Left cardiac atrium (tissue), 1 donor: ENCODE data around the genes DYNC2H1, DDI1, MSANTD4 and NPAT.

DNA sequence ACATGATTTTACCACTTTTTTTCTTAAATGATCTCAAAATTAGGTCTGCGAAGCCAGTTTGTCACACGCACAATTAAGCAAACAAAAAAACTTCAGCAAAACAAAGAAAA lies 1.4 kb downstream of the TMEM123 start:
- PRO-cap = no peak

GRCh38 chr11:102607041-102607617 lies 18.0 kb downstream of the MMP20 start:
- PRO-cap = no peak

DNA sequence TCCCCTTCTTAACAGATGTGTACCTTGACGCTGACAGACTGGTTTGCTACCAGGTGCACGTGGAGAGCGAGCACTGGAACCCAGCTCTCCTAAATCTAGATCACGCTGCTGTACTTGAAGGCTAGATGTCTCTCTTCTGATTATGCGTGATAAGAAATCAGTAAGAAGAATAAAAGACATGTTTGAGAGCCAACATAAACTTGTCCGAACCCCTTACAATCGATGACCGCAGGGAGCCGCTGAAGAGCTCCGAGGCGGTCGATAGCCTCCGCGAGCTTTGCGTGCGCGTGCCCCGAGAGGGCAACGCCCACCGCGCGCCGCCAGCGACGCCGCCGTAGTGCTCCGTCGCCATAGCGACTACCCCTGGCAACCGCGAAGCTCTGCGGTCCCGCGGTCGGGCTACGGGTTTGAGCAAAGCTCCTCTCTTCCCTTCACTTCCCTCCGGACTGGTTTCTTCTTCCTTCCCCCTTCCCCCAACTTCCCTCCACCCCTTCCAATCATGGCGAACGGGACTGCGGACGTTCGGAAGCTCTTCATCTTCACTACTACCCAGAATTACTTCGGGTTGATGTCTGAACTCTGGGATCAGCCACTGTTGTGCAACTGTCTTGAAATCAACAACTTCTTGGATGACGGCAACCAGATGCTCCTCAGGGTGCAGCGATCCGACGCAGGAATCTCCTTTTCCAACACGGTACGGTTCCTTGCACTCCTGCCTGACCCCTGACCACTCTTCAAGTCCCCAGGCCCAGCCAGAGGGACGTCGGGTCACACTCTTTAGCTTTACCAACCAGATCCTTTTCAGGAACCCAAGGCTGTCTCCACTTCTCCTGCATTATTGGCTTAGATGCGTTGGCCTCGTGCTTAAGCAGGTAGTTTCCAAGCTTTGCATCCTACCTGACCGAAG lies at the start of gene DYNC2H1:
Gene DYNC2H1, plus strand, starts transcription at position 351 of the 907 bp plus-strand sequence.
- PRO-cap = bidirectional peak, plus-strand start at position 385 of the sequence, minus-strand start at position 225 of the sequence

DNA sequence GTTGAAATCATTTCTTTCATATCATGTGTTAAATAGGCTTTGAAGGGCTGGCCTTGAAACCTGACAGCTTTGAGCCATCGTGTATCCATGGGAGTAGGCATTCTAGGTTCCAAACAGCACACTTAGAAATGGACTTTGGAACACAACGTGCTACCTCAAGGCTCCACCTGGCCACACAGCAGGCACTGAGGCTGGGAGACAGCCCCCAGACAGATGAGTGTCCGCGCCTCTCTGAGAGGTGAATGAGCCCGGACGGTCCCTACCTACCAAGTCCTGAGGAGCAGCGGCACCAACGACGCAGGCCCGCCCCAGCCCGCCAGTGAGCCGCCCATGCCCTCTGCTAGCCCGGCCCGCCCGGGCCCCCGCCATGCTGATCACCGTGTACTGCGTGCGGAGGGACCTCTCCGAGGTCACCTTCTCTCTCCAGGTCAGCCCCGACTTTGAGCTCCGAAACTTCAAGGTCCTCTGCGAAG lies at the start of gene DDI1:
Gene DDI1, plus strand, starts transcription at position 185 of the 473 bp plus-strand sequence.
- PRO-cap = no peak

- PRO-cap = no peak
Measured at GRCh38 chr11:105142092-105142500, 2.5 kb upstream of the CARD18 start.

DNA sequence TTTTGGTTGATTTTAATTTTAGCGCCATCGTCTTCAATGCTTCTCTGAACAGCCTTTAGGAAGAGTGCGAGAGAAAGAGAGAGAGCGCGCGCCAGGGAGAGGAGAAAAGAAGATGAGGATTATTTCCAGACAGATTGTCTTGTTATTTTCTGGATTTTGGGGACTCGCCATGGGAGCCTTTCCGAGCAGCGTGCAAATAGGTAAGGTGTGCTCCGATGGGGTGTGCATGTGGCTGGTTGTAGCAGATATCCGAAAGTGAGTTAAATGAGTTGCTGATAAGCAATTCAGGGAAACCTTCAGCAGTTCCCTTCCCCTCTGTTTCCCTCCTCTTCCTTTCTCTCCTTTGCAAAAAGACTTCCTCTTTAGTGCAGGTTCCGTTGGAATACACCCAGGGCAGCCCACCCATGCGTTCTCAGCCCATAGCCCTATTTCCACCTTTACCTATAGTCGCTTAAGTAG lies 1.0 kb downstream of the GRIA4 start:
- PRO-cap = no peak

DNA sequence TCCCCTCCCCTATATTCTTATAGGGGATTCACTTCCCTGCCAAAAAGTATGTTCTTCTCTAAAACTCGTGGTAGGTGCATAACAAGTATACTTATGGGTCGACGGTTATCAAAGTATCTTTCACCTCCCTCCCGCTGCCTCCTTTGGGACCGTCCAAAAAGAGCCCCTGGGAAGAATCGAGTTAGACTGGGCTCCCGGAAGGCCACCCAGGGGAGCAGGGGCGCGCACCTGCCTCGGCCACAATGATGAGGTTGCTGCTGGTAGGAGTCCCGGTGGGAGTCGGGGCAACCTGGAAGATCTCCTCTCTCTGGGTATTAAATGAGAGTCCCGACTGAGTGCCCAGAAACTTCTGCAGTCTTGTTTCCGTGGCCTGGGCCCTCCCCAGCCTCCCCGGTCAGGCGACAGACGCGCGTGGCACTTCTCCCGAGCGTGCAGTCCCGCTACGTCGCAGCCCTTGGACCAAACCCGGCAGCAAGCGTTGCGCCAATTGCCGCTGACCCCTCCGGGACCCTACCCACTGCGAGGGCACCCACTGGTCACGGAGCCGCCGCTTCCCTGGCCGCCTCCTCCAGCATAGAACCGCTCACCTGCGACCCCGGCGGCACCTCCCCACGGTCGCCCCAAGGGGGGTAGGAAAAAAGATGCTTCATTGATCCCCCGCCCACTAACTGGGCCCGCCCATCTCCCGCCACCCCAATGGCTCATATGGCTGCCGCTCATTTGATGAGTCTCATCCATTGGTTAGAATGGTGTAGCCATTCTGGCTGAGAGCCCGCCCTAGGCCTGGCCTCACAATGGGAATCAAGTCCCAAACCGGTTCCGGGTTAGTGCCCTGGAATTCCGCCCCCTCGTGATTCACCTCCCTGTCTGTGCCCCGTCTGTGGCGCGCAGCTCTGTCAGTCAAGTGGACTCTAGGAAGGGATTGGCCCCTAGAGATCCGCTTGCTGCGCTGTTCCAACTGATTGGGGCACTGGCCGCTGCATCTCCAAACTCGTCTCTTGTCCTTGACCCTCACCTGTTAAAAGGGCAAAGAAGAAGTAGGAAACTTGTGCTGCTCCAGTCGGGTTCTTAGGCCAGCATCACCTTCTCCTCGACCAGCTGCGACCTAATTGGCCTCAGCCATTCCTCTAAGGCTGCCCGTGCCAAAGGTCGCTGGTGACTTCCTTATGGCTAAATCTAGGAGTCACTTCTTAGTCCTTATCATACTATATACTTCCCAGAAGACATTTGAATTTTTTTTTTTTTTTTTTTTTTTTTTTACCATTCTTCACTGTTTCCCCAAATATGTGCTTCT lies at the start of gene MSANTD4:
Gene MSANTD4, minus strand, starts transcription at position 633 of the 1,294 bp plus-strand sequence.
- PRO-cap = bidirectional peak, plus-strand start at position 949 of the sequence, minus-strand start at position 617 of the sequence

DNA sequence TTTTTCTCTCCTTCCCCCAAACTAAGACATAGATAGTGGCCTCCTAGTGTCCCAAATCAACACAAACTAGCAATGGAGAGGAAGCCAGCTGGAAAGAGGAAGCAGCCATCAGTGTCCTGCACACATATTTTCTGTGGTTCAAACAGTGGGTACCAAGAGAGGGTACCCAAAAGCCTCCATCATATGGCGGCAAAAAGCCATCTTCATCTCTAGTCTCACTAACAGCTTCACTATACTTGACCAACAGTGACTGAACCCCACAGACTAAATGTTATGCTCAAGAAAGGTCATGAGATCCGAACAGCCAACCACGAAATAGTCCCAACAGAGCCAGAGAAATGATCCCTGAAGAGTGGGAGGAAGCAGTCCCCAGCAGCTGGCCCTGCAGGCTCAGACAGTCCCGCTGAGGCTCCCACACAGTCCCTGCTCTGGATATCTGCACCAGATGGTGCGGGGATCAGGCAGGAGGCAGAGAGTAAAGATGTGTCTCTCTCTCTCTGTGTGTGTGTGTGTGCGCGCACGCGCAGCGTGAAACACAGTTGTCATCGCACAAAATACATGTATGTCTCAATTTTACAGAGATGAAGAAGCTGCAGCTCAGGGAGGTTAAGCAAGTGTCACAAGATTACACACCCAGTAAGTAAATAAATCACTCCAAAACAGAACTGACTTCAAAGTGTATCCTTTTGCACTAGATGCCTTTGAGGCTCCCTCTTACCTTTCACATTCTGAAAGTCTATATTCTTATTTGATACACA lies 28.0 kb downstream of the GUCY1A2 start:
- PRO-cap = no peak

GRCh38 chr11:107387964-107388311 lies 69.7 kb downstream of the CWF19L2 start:
- PRO-cap = no peak

DNA sequence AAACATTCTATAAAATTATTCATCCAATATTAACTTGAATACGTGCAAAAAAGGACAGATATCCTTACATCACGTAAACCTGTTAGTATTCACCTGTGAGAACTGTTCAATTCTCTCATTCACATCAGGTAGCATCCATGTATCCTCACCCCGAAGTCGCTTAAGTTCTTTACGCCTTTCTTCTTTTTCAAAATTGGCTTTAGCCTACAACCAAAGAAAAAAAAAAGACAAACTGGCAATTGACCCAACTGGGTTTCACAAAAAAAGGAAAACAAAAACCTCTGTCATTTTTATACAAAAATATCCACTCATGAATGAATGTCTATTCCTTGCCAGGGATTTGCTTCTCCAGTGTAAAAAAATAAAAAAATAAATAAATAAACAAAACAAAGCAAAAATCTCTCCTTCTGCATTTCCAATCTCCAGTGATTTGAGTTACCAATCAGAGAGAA lies 2.0 kb downstream of the CWF19L2 start:
- PRO-cap = no peak

DNA sequence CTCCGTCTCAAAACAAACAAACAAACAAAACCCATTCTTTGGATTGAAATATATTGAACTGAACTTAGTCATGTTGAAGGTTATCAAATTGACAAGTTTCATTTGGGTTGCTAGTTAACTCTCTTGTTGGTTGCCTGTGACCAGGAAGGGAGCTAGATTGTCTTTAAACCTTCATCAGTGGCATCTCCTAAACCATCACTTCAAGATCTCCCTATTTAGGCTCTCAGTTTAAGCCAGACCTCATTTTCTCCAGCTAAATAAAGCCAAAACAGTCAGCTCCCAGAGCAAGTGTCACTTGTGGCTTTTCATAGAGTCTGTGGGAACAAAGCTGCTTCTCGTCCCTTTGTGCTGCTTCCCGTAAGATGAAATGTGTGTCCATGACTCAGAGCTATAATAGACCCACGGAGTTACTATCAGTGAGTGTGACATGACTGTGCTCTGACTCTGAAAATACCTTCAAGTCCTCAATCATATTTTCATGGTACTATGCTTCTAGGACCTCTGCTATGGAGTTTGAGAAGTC lies 57.2 kb upstream of the SLN start:
- PRO-cap = no peak

DNA sequence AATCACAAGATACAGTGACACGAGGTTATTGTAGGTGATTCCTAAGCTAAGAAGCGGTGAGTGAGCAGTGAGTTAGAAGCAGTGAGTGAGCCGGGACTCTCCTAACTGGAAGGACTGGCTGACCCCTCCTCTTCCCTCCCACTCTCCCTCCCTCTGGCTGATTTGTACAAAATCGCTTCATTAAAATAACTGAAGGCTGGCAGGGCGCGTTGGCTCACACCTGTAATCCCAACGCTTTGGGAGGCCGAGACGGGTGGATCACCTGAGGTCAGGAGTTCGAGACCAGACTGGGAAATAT lies 468 bp upstream of the SLC35F2 start:
- PRO-cap = no peak

- PRO-cap = no peak
Measured at GRCh38 chr11:108104492-108105157, 16.7 kb upstream of the ACAT1 start.

- PRO-cap = no peak
Measured at GRCh38 chr11:108203465-108203917, 18.9 kb downstream of the NPAT start.

GRCh38 chr11:108221862-108222219 lies 597 bp downstream of the NPAT start:
- PRO-cap = no peak

- PRO-cap = bidirectional peak, plus-strand start at chr11:108223107, minus-strand start at chr11:108222638
Measured at GRCh38 chr11:108222504-108222852, at the start of gene NPAT. Gene NPAT, minus strand, starts transcription at chr11:108222638.

GRCh38 chr11:108224908-108225683 lies 2.2 kb downstream of the ATM start:
- PRO-cap = no peak

- PRO-cap = no peak
Measured at GRCh38 chr11:108237110-108237815, 14.4 kb downstream of the ATM start.

- PRO-cap = no peak
Measured at GRCh38 chr11:108592565-108593197, 887 bp downstream of the EXPH5 start.

- PRO-cap = no peak
Measured at GRCh38 chr11:109123844-109124233, 298.2 kb upstream of the C11orf87 start.